Mesothelial cell of epicardium (in vitro differentiated cells): Measurements from ENCODE around the genes HSBP1L1 and PARD6G.

- PRO-cap: no peak
Observed at GRCh38 chr18:79693521-79694001, 14.0 kb downstream of the CTDP1 start.

GRCh38 chr18:79707092-79707900 lies 27.7 kb downstream of the CTDP1 start:
- PRO-cap: no peak

- PRO-cap: no peak
Observed at GRCh38 chr18:79717294-79718332, 38.0 kb downstream of the CTDP1 start.

DNA sequence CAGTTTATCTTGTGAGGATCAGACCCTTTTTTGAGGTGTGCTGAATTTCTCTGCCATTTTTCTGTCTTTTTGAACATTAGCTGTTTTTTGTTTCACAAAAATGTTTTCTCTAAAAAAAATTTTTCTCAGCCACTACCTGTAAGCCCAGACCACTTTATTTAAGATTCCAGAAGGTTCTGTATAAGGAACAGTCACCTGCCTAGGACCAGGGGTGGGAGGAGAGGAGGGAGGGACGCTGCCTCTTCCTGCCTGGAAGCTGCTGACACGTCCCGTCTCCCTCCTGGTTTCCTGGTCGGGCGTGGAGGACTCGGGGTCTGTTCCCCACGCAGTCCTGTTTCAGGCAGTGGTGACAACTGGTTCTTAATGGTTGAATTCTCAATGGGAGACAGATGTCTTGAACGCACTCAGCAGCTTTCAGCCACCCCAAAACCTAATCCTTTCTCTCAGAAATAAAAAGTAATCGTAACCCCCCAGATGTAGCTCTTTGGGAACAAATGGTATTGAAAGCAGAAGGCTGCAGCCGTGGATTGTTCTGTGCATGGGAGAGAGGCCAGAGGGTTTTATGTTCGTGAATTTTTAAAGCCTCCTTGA lies 50.6 kb downstream of the CTDP1 start:
- PRO-cap: no peak

DNA sequence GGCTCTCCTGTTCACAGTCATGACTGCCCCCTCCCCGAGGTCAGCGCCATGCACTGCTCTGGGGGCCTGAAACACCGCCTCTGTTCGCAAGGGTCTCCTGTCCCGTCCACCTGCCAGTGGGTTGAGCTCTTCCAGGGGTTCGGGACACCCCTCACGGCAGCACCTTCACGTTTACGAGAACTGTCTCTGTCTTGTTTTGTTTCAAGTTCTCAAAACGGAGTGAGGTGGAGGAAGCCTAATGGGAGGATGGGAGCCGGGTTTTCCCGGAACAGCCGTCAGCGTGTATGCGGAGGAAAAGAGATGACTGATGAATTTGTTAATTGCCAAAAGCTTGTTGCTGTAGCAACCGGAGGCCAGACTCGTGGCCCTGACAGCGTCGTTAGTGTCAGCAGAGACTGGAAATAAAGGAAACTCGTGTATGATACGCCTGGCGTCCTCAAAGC lies 48.1 kb upstream of the KCNG2 start:
- PRO-cap: no peak

GRCh38 chr18:79912328-79913637 lies 38.7 kb downstream of the SLC66A2 start:
- PRO-cap: no peak

DNA sequence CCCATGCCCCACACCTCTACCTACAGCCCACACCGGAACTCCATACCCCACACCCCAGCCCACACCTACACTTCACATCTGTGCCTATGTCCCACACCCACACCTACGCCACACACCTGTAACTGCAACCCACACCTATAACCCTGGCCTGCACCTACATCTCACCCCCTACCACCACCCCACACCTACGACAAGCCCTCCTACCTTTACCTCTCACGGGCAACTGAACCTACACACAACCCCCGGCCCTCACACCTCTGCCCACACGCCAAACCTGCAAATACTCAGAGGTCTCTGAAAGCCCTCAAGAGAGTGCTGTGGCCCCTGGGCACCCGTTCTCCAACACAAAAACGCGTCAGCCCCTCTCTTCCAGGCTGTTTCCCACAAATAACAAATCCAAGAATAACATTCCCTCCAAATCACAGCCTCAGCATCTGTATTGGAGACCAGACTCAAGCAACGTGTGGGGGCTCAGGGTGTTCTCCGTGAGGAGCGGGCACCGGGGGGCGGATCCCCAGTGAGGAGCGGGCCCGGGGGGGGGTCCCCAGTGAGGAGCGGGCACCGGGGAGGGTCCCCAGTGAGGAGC lies 33.5 kb downstream of the SLC66A2 start:
- PRO-cap: no peak

GRCh38 chr18:79946907-79947371 lies 4.5 kb downstream of the SLC66A2 start:
- PRO-cap: no peak

- PRO-cap: no peak
Observed at GRCh38 chr18:79964197-79965051, at the start of gene HSBP1L1. Gene HSBP1L1, plus strand, starts transcription at chr18:79964643.

DNA sequence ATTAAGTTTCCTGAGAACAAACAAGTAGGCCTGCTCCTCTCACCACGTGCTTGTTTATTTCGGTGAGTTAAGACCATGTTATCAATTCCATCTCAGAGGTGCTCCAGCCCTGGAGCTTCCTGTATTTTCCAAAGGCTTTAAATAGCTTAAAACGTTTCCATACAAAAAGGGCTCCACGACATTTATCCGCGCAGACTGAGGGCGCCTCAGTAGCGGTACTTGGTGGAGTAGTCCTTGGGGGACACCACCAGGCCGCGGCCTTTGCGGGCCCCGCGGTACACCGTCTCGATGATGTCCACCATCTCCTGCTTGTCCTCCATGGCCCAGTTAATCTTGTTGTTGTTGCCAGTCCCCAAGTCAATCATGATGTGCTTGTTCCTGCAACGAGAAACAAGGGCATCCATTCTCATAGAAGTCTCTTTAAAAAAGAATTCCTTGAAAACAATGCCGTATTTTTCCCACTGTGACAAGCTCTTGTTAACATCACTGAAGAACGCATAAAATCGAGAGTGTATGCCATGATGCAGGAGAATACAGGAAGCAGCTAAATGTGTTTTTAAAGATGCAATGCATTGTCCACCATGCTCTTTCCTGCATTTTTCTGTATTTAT lies 9.1 kb downstream of the HSBP1L1 start:
- PRO-cap: no peak

- PRO-cap: no peak
Observed at GRCh38 chr18:79977380-79977953, 10.9 kb downstream of the TXNL4A start.

DNA sequence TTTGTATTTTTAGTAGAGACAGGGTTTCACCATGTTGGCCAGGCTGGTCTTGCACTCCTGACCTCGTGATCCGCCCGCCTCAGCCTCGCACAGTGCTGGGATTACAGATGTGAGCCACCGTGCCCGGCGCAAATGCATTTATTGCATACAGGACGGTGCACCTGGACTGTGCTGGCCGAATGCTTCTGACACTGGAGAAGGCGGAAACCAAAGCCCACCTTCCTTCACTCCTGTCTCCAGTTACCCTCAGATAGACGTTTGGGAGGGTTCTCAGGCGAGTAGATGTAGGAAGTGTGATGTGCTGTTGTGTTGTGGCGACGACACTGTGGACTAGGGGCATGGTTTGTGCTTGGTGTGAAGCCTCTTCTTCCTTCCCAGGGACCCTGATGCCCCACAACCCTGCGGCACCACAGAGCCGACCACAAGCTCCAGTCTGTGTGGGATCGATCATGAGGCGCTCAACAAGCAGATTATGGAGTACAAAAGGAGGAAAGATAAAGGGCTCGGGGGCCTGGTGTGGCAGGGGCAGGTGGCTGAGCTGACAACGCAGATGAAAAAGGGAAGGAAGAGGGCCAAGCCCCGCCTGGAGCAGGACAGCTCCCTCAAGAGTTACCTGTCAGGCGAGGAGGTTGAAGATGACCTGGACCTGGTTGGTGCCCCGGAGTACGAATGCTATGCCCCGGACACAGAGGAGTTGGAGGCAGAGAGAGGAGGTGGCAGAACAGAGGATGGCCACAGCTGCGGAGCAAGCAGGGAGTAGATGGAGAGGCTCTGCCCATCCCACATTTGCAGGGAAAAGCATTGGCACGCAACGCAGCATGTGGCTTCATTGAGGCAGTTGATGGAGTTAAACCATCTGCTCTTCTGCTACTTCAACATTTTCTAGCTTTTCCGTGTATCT lies 11.4 kb downstream of the RBFA start:
- PRO-cap: no peak

- PRO-cap: no peak
Observed at GRCh38 chr18:80183186-80183788, 64.0 kb downstream of the PARD6G start.

DNA sequence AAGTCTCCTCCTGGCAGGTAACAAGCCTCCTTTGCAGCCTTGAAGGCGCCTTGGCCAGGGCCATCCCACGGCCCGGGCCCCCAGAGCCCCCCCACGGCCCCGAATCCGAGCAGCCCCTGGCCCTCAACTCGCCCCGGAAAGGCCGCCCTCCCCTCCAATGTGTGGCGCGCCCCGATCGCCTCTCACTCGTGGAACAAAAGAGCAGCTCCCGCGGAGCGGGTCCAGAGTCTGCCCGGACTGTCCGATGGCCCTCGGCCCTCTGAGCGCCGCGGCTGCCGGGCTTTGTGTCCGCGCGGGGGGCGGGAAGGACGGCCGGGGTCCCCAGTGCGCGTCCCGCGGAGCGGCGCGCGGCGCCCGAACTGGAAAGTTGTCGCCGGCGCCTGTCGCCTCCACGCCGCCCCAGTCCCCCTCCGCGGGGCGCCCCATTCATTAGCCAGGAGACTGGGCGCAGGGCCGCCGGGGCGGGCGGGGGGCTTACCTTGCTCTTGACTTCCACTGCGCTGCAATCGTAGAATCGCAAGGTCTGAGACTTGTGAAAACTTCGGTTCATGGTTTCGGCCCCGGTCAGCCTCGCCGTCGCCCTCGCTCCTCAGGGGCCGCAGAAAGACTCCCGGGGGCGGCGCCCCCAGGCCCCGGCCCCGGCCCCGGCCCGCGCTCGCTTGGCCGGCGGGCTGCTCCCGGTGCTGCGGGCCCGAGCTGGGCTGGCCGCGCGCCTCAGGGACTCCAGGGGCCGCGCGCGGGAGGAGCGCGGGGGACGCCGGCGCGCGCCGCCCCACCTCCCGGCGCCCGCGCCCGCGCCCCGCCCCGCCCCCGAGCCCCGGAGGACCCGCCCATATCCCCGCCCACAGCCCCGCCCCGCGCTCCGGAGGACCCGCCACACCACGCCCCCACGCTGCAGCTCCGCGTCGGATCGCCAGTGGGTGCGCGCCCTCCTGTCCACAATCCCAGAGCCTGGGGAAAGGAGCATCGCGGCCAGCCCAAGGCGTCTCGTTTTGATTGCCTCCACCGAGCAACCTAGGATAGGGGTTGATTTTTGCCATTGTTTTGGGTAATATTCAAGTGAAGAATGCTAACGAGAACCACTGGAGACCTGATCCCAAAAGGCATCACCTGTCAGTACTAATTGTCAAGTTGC lies at the start of gene PARD6G:
Gene PARD6G, minus strand, starts transcription at position 716 of the 1,135 bp plus-strand sequence.
- PRO-cap: unidirectional peak, minus-strand start at position 261 of the sequence